B cell (primary cell): ENCODE measurements around a stretch of chr20.

DNA sequence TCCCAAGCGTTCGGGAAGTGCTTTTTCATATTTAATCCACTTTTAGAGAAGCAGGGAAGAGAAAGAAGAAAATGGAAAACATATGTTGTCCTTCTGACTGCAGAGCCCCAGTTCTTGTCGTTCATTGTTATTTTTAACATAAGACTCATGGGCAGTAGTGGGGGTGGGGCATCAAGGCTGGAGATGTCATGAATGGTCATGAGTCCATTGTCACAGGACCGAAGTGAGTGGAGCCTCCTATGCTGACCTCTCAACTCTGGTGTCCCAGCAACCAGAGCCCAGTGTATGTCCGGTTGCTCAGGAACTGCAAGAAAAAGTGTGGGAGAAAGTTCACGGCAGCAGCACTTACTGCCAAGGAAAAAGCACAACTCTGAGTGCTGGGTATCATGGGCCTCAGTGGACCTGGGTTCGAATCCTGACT lies 108.6 kb downstream of the BANF2 start:
- PRO-cap = no peak
- CAGE, long polyA plus RNA = no peak

GRCh38 chr20:17821788-17822499 lies 122.2 kb downstream of the BANF2 start:
- PRO-cap = no peak
- CAGE, long polyA plus RNA = no peak

DNA sequence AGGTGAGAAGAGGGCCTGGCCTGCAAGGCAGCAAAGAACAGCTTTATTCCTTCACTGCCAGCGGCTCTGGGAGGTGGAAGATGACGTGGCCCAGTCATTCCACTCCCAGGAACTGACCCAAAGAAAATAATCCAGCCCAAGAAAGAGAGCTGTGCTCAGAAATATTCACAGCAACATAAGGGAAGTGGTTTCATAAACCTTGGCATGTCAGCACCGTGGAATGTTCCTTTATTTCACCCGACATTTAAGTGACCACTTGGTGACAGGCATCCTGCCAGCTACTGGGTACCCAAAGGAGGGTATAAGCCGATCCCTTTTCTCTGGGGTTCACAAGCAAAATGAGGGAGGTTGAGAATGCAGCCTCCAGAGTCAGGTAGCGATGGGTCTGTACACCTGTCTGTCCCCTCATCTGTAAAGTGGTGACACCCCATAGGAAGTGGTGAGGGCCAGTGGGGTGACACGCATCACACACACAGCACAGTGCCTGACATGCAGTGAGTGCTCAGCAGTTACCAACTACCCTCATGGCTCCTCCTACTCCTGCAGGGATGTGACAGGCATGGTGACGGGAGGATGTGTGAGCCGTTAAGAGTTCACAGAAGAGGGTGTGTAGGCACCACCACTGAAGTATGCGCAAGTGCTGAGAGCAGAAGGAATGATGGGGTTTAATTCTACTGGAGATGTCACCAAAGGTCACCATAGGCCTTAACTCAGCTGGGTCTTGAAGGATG lies 124.9 kb downstream of the SNX5 start:
- PRO-cap = no peak
- CAGE, long polyA plus RNA = no peak

- PRO-cap = no peak
- CAGE, long polyA plus RNA = no peak
These were observed 118.9 kb downstream of the SNX5 start for GRCh38 chr20:17849360-17850503.

- PRO-cap = no peak
- CAGE, long polyA plus RNA = no peak
These were observed 114.4 kb downstream of the SNX5 start for GRCh38 chr20:17854034-17854761.

GRCh38 chr20:17940217-17940848 lies 28.3 kb downstream of the SNX5 start:
- PRO-cap = no peak
- CAGE, long polyA plus RNA = no peak

GRCh38 chr20:17964357-17965659 lies 3.8 kb downstream of the SNX5 start:
- PRO-cap = no peak
- CAGE, long polyA plus RNA = no peak

DNA sequence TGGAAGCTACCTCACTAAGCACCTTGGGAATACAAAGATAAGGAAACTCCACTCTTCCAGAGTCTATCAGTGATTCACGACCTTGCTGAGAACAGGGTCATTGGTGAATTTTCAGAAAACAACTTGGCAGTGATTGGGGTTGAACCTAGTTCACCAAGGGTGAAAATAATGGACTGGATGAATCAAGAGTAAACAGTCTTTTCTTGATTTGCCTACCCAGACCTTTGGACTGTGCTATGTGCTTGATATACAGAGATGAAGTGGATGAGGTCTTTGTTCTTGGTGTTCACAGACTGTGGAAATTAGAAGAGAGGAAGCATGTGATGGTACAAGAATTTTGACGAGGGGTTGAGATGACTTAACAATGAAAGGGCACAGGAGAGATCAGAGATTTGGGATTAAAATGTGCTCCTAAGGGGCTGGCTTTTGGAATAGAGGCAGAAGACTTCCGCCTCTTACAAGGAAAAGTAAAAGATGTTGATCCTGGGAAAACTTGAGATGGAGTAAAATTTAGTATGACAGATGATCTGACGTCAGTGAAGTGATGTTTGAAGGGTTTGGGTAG lies 1.2 kb downstream of the KAT14 start:
- PRO-cap = no peak
- CAGE, long polyA plus RNA = no peak

DNA sequence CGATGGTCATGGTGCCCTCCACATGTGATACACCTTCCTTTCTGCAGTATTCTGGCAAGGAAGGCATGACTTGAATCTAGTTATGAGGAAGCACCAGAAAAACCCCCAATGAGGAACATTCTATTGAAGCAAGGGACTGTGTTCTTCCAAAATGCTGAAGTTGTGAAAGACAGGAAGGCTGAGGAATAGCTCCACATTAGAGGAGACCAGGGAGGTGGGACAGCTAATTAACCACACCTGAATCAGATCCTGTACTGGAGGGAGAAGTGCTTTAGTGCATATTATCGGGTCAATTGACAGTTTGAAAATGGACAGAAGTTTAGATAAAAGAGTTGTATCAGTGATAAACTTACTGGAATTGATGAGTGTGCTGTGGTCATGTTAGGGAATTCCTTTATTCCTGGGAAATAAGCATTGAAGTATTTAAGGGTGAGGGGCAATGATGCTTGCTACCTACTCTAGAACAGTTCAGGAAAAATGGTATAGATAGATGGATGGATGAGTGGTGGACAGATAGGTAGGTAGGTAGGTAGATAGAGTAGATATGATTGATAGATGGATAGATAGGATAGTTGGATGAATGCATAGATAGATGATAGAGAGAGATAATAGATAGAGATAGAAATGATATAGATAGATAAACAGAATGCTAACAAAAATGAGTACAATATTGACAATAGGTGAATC lies 118.6 kb downstream of the SLC24A3 start:
- PRO-cap = no peak
- CAGE, long polyA plus RNA = no peak

DNA sequence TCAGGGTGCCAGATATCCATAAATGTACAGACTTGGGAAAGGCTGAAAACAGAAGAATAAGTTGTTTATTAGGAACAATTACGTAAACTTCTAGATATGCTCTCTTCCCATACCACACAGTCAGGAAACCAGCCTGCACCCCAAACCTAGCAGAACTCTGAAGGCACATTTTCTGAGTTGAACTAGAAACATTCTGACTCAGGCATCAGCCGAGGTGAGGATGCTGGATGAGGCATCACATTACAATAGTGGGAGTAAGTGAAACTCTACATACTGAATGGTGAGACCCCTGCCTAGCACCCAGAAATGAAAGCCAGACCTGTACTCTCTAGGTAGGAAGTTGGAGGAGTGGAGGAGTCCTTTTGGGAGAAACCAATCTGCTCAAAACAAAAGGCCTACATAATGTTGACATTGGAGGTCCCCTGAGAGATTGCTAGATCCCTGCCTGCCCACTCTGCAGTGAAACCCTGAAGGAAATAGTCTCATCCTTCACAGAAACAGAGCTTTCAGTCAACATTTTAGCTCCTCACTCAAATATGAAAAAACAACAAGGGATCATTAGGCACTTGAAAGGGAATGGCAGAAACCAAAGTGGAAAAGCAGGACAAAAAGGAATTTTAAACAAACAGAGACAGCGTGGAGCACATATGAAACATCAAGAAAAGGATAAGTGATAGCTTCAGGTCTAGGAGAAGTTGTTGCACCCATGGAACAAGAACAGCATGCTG lies 205.3 kb downstream of the SLC24A3 start:
- PRO-cap = no peak
- CAGE, long polyA plus RNA = no peak

GRCh38 chr20:19690929-19691674 lies 67.0 kb upstream of the RIN2 start:
- PRO-cap = no peak
- CAGE, long polyA plus RNA = no peak

DNA sequence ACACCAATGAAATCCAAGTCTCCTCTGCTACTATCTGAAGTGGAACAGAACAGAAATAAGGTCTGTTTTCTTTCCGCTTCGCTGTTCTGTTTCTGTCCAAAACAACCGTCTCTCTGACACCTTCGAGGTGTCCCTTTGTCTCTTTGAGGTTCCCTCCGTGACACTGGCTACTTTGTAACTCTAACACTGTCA lies 1.0 kb upstream of the RIN2 start:
- PRO-cap = no peak
- CAGE, long polyA plus RNA = no peak

DNA sequence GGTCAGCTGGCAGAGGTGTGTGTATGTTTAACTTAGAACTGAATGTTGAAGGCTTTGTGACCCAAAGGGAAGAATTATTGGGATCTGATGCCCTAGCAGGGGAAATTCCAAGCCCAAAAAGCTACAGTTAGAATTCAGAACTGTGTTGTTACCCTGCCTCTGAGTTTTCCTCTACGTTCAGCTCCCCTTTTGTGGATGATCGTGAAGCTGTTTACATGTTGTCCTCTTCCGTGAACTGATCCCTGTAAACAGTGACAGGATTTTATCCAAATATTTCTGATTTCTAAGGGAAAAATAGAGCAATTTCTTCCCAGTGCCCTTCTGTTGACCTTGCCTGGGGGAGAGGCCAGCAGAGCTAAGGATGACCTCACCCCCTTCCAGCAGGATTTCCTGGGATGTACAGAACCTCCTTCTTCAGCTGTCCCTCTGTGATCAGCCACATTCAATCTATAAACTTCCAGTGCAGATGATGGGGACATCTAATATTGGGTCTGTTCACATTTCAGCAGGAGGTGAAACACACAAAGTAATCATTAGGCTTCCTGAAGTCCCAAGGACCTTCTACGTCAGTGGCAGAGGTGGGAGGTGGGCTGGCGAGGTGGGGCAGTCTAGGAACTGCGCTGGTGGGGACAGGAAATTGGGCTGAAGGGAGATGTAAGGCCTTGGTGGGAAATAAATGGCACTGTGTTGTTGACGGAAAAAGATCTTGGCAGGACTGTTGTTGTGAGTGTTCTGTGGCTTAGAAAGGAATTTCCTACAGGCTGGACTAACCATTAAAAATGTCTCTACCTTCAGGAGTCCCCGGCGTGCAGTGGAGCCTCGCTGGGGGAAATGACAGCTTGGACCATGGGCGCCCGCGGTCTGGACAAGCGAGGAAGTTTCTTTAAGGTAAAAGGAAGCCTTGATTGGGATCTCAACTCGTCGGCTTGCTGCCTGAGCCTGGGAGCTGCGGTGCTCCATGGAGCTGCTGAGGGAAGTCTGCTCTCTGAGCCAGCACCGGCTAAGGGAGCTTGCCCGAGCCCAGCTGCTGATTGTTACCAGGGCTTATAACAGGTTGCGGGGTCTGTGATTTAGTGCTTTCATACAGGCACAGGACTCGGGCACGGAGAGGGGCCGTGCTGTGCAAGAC lies 128.0 kb upstream of the NAA20 start:
- PRO-cap = no peak
- CAGE, long polyA plus RNA = no peak

GRCh38 chr20:19935630-19936341 lies 81.4 kb upstream of the NAA20 start:
- PRO-cap = no peak
- CAGE, long polyA plus RNA = no peak

DNA sequence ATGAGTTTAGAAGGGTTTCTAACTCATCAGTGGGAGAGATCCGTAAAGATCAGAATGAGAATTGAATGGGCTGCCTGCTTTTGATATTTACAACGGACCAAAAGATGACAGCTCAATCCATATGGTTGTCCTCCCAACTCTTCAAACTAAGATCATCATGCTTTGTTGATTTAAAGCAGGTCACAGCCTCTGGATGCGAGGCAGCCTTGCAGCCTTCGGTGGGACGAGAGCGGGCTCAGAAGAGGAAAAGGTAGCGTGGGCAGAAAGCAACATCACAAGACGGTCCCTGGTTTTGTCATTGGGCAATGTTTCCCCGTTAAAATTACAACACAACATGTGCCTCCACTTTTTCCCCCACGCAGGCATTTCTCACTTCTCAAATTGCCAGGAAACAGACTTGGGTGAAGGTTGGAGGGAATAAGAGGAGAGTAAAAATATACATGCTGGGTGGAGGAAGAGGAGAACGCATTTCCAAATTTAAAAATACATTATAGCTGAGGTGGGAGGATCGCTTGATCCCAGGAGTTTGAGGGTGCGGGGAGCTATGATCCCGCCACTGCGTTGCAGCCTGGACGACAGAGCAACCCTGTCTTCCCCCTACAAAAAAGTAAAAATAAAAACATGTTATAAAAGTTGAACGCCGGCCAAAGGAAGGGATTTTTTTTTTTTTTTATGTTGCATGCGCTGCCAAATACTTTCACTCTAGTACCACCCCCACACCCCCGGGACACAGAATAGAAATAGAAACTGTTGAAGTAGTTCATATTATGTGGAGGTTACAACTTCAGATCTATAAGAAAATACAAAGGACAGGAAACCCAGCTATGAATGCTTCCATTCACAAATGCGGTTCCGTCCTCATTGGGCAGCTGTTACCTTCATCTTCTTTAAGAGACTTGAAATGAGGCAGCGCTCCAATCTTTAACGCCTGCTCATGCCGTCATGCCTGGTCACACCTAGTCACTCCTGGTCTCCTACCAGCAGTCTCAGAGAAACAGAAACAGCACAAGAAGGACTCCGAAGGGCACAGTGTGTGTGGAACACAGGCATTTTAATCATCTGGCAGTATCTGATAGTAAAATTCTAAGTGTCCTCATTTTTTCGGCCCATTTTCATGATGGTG lies 13.9 kb upstream of the NAA20 start:
- PRO-cap = no peak
- CAGE, long polyA plus RNA = no peak

DNA sequence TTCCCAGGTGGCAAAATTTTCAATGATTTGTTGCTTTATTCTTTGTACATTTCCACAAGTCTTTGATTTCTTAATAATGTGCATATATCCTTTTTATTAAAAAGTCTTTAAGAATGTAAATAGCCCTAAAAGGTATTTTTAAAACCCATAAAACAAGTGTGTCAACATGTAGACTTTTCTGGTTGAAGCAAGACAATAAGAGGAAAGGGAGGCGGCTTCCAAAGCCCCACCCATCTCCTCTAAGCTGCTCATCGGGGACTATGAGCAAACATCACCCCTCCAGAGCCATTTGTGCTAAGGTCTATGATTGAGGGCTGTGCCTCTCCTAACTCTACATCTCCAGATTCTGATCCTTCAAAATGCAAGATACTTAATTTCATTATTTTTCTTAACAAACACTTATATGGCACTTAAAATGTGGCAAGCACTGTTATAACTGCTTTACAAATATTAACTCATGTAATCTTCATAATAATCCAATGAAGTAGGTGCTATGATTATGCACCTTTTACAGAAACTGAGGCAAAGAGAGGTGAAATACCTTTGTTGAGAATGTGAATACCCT lies 2.5 kb upstream of the NAA20 start:
- PRO-cap = no peak
- CAGE, long polyA plus RNA = no peak

- PRO-cap = no peak
- CAGE, long polyA plus RNA = no peak
These were observed 90.7 kb upstream of the INSM1 start for GRCh38 chr20:20276964-20277782.

DNA sequence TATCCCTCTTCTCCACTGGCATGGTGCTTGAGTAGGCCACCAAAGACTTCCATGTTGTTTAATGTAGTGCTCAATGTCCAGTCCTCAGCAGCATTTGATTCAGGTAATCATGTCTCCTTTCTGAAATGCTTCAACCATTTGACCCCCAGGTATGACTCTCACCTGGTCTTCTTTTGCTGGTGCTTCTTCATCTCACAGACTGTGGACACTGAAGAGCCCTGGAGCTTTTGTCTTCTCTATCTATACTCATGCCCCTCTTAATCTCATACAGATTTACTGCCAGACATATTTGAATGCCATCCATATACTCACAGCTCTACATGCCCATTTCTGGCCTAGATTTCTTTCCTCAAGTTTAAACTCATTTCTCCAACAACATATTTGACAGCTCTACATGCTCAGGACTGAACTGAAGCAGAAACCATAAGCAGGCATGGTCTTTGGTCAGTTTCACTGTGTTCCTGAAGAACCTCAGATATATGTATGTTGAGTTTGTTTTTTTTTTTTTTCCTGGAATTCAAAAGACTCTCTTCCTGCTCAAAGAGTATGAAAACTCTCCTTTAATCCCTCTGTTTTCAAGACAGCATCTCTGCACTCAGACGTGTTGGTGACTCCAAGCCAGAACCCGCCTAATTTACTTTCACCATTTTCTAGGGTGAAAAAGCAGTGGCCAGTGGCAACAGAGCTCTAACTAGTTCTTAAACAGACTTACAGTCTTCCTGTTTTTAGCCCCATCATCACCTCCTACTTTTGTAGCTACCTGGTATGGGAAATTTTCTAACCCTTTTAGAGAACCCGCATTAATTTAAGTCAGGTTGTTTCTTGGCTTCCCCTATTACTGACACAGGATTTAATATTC lies 137.3 kb downstream of the RALGAPA2 start:
- PRO-cap = no peak
- CAGE, long polyA plus RNA = no peak

DNA sequence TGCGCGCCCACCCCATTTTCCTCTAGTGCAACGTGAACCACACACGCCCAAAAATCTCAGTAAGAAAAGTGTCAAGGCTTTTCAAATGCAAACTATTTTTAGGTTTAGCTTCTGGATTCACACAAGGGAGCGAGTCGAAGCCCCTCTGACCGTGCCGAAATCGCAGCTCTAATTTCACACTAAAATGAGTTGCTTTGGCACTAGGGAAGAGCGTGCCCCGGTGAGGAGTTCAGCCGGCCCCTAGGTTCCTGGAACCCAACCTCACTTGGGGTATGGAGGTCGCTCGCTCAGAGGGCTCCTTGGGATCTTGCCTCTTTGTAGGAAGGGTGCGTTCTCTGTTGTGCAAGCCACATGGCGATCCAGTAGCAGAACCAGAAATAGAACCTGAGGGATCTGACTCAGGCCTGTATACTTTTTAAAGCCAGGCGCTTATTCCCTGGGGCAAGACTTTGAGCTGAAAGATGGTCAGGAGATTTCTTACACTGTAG lies 738 bp upstream of the RALGAPA2 start:
- PRO-cap = no peak
- CAGE, long polyA plus RNA = no peak

DNA sequence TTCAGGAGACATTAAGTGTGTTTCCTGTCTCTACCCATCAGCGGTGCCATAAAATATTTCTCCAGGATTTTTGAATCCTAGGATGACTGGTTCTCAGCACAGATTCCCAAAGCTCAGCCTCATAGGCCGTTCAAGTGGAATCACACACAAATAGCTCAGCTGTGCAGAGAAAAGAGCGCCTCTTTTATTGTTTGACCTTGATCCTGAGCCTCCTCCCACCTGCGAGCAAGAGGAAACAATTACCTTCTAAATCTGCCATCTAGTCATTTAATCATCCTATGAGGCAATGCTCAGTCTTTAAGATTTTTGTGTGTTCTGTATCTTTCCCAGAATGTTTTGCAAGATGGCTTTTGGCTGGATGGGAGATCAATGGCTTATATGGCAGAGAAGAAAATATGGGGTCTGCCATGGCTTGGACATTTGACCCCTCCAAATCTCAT lies 31.9 kb upstream of the RALGAPA2 start:
- PRO-cap = no peak
- CAGE, long polyA plus RNA = no peak